Bile duct (tissue), 1 donor: ENCODE measurements around a stretch of chr11.

GRCh38 chr11:130132025-130132582 lies 27.5 kb upstream of the ST14 start:
- PRO-cap = no peak

- PRO-cap = no peak
Observed at GRCh38 chr11:130162507-130163243, 3.1 kb downstream of the ST14 start.

DNA sequence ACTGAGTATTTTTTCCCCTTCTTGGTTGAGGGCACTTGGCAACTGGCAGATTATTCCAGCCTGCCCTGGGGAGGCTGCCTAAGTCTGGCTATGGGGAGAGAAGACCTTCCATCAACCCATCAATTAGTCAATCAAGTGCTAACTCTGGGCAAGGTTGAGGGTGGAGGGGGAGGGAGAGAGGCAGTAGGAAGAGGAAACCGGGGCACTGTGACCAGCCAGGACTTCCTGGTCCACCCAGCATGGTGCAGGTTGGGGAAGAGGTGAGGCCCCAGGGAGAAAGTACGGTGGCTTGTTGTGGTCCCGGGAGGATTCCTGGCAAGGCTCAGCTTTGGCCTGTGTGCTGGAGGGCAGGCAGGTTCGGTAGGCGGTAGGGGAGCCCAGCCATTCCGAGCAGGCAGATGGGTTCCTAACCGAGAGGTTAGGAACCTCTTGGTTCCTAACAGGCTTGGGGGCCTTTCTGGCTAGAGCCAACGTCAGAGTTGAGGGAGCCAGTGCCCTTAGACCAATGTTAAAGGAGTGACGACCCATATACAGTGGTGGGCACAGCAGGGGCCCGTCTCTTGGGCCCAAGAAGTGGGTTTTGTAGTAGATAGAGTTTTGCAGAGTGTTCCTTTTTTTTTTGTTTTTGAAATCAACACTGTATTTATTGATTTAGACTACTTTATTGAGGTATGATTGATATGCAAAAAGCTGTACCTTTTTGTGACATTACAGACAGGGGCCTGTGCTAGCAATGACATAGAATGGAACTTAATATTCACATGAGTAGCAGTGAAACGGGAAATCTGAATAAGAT lies 10.9 kb downstream of the ST14 start:
- PRO-cap = no peak

DNA sequence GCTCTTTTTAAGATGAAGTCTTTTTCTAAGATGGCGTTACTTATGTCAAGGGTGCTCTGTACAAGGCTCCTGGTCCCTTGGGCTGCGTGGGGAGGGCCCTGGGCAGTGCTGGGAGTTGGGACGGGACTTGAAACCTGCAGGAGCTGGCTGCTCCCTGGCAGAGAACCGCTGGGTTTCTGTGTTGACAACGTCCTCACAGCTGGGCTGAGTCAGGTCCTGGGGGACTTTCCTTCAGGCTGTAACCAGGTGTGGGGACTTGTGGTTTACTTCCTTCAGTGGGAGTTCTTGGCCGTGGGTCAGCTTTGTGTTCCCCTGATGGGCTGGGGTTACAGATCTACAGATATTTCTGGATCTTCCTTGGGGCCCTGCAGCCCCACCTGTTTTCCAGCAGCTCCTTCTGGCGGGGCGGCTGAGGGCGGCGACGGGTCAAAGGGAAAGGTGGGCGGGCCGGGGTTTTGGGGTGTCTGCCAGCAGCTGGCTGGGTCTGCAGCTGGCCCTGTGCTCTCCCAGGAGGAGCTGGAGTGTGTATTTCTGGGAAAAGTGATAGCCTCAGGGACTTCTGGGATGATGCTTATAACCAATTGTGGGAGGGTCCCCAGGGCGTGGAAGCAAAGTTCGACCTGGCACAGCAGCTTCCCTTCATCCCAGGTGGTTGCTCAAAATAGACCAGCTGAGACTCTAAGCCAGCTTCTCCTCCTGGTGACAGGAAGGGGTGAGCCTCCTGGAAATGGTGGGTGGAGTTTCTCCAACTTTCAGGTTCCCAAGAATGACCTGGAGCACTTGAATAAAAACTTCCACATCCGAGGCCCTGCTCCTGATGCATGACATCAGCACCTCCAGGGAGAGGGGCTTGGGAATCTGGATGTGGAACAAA lies 19.0 kb downstream of the ST14 start:
- PRO-cap = bidirectional peak, plus-strand start at position 275 of the sequence, minus-strand start at position 180 of the sequence

DNA sequence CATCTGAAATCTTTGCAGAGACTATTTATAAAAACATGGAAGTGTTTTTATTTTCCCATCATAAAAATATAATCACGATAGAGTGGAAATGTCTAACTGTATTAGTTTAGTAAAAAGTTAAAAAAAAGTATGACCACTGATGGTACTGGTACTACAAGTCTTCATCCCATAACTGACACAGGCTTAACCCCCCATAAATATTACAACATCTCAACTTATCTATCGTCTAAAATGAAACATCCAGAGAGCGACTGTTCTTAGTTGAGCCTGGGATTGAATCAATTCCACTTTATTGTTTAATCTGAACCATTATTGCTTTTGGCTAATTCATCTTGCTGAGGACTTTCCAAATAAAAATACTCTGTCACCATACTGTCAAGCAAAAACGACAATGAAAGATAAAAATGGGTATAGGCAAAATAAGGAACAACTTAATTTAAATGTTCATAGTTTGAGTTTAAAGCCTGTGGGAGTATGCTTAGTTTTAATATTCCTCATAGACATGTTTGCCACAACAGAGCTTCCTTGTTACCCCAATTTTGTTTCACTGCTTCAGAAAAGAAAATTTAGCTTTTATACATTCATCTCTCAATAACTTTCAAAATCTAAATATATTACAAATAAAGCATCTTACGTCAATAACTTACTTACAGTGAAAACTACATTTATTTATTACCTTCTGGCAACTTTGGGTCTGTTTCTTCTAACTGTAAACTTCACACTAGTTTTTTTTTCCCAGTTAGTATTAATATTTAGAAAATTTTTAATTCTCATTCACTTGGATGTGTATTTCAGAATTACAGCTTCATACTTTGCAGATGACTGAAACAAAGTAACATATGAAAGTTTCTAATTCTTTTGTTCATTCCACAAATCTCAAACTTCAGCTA lies 69.8 kb downstream of the ST14 start:
- PRO-cap = no peak

- PRO-cap = no peak
Observed at GRCh38 chr11:130400677-130400939, 27.8 kb downstream of the ADAMTS8 start.

DNA sequence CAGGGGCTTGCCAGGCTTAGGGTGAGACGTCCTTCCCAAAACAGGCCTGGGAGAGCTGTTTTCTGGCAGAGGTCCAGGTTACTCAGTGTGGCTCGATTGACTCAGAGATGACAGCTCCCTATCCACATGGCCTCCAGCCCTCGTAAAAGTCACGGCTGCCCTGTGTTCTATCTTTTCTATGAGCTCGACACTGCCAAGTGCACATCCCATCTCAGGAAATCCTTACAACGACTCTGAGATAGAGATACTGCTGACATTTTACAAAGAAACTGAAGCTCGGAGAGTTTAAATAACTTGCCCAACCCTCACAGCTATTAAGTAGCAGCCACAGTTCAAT lies 20.4 kb downstream of the ADAMTS8 start:
- PRO-cap = no peak

- PRO-cap = no peak
Observed at GRCh38 chr11:130580285-130581057, 132.0 kb downstream of the ADAMTS15 start.

DNA sequence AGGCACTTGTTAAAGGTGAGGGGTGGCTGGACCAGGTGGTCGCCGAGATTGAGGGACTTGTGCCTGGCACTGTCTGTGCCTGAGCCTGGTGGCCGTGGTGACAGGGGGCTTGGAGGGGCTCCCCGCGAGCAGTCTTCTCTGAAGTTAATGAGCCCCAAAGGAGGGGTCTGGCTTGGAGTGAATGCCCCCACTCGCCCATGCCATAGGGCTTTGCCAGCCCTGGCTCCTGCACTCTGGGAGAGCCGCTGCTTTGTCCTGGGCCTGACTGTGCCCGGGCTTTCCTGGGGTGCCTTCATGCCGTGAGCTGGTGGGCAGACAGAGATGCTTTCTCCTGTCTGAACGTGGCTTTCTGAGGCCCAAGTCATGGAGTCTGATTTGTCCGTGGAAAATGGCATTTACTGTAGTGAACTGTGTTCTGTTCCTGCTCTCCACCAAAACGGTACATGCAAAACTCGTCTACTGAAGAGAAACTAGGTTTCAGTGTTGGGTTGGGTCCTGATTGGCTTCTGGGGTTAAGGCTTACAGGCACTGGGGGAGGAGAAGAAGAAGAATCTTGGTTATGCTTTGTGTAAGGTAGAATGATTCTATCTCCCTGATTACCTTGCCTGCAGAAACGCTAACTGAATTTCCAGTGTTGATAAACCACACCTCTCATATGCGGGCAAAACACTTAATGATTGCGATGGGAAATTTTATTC lies 541.6 kb downstream of the NTM start:
- PRO-cap = no peak

DNA sequence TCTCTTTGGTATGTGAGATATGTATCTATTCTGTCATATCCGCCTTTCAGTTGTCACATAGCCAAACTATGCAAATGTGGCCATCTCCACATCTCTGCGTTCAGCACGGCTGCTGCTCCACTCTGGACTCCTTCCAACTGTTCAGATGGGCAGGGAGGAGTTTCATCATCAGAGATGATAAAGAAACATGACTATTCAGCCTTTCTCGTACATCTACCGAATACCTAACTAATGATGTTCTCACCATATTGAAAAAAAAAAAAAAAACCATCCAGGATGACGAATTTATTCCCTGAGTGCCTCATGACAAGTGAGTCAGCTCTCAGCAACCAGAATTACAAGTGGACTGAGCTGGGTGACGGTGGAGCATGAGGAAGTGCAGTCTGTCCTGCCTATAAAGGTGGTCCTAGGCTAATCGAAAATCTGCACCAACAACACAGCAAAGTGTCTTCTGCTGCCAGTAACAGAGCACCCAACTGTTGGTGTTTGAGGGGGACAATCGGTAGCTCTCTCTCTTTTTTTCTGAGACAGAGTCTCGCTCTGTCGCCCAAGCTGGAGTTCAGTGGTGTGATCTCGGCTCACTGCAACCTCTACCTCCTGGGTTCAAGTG lies 899.5 kb downstream of the OPCML start:
- PRO-cap = no peak

- PRO-cap = no peak
Observed at GRCh38 chr11:133039356-133039640, 493.0 kb downstream of the OPCML start.

DNA sequence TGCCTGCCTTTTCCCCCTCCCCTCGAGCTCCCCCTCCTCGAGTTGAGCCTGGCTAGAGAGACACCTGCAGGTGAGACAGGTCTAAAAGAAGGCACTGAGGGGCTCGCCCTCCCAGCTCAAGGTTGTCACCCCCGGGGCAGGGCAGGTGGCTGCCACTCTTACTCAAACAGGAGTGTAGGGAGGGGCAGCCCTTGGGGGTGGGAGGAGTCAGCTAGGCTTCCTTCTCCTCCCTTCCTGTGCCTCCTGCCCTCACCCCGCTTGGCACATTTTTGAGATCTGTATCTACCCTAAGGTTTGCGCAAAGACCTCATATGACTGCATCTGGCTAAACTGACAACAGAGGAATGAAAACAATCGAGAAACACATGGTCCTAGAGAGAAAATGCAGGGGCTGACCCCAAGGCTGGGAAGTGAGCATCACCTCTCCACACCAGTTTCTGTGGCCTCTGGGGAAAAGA lies 28.2 kb downstream of the IGSF9B start:
- PRO-cap = no peak

DNA sequence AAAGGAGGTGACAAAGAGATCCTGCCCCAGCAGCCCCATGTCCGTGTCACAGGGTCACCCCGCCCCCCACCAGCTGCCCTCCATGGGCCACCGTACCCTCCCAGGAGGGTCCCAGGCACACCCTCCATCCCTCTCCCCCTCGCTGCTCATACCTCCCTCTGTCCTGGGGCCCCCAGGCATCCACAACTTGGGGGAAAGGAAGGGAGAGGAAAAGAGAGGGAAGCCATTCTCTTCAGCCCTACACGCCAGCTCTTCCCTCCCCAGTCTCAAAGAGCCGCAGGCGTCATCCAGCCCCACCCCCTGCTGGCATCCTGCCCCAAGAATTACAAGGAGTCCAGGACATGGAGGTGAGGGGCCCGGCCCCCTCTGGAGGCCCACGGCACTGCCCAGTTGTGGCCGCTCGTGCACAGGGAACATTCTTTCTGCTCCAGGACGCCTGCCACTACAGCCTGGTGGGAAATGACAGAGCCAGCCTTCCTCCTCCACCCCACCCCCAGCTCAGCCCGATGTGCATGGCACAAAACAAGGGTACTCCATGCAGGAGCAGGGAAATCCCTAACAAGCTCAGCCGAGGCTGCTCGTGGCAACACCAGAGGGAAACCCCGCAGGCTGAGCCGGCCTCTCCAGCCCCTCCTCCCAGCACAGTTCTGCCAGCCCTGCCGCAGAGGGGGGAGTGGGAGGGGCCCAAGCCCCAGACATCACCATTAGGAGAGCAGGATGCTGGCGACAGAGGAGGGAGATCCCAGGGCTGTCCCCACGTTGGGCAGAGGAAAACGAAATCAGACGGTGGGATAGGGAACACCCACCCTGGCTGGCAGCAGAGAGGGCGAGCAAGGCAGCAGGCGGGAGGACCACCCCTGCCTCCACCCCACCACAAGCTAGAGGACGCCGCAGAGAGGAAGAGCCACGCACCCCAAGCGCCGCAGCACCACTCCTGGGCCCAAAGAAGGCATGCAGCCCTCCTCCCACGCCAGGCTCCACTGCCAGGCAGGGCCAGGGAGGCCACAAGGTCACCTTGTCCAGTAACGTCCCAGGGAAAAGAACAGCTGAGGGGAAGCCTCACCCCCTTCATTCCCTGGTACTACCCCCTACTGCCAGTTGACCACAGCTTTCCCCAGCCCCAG lies 10.1 kb downstream of the IGSF9B start:
- PRO-cap = no peak

GRCh38 chr11:133953556-133954008 lies 3.2 kb downstream of the IGSF9B start:
- PRO-cap = no peak

DNA sequence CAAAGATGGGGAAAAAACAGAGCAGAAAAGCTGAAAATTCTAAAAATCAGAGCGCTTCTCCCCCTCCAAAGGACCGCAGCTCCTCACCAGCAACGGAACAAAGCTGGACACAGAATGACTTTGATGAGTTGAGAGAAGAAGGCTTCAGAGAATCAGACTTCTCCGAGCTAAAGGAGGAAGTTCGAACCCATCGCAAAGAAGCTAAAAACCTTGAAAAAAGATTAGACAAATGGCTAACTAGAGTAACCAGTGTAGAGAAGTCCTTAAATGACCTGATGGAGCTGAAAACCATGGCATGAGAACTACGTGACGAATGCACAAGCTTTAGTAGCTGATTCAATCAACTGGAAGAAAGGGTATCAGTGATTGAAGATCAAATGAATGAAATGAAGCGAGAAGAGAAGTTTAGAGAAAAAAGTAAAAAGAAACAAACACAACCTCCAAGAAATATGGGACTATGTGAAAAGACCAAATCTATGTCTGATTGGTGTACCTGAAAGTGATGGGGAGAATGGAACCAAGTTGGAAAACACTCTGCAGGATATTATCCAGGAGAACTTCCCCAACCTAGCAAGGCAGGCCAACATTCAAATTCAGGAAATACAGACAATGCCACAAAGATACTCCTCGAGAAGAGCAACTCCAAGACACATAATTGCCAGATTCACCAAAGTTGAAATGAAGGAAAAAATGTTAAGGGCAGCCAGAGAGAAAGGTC lies 33.7 kb downstream of the JAM3 start:
- PRO-cap = no peak

- PRO-cap = unidirectional peak, minus-strand start at chr11:134120236; bidirectional peak, plus-strand start at chr11:134120656, minus-strand start at chr11:134120612
Observed at GRCh38 chr11:134119997-134120810, 51.3 kb downstream of the JAM3 start.

GRCh38 chr11:134236450-134237593 lies 12.4 kb downstream of the VPS26B start:
- PRO-cap = no peak

DNA sequence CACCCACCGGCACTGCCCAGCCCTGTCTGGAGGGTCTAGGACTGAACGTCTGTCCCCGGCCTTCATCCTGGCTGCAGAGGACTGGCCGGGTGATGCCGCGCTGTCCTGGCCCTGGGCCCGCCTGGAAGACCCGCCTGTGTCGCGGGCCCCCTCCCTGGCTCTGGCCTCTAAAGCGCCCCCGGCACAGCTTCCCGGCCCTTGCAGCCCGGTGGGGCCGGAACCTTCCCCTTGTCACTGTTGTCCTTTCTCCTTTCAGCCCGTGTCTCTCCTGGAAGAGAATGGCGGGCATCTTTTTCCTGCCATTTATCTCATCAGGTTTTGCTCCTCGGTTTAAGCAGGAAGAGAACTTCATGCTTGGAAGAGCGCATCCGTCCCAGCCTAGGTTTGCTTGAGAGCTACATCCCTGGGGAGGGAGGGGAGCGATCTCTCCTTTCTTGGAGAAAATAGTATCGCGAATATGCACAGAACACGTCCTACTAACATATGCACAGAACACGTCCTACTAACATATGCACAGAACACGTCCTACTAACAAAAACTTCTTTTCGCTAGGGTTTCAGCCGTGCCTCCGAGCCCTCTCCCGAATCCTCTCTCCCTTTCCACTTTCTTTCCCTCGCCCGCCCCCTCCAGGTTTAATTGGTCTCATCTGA lies 1.0 kb downstream of the GLB1L3 start:
- PRO-cap = no peak

DNA sequence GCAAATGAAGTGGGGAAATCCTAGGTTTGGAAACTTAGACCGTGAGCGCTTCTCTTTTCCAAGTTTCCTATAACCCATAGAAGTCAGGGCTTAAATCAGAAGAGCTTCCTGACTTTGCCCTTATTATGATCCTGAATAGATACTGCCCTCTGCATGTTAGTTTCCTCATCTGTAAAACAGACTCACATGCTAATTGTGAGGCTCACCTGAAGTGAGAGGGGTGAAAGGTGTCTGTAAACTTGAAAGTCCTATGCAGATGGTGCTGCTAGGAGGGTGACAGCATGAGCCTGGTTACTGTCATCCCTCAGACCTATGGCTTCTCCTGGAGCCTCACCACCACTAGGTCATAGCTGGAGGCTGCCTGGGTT lies 229.4 kb upstream of the B3GAT1 start:
- PRO-cap = no peak

GRCh38 chr11:134950526-134951191 lies 538.6 kb upstream of the B3GAT1 start:
- PRO-cap = no peak